ENCODE measurements around the genes MAP2K2, STAP2, LRG1 and MYDGF.

DNA sequence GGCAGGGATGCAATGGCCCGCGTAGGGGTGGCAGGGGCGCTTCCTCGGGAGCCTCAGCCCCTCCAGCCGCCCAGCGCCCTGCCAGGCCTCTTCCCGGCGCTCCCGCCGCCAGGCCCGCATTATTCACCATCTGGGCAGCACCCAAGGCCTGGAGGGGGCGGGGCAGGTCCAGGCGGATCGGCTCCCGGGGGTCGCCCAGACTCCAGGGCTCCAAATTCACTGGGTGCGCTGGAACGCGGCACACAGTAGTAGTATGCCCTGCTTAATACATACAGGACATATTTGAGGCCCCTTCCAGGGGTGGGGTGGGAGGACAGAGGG is 320 bp upstream of the TBXA2R start:
- PRO-cap = bidirectional peak, plus-strand start at position 149 of the sequence, minus-strand start at position 95 of the sequence
- RAMPAGE, long total RNA = no peak
- RRBS = 6% methylated on average over 13 of the region's 19 CpGs

GRCh38 chr19:3607356-3608084 is 845 bp upstream of the TBXA2R start:
- PRO-cap = no peak
- RAMPAGE, long total RNA = no peak
- RRBS = 11% methylated on average over 10 of the region's 22 CpGs

DNA sequence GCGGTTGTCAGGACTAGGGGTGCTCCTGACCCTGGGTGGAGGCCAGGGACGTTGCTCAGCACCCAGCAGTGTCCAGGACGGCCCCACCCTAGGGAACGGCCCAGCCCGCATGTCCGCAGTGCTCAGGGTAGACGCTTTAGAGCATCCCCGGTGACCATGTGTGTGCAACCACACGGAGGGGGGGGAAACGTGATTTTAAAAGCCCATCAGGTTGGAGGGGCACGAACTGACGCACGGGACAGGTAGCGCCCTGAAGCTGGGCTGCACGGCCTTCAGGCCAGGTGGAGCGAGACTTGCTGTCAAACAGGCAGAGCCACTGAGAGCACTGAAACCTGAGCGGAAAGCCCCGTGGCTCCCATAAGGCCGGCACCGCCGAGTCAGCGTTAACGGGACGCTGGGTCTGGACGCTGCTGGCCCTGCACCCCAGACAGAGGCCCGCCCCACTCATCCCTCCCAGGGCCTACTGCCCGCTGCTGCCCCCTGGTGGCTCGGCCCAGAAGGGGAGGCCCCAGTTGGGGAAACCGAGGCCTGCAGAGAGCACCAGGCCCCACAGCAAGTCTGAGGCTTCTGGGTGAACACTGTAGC is 8.2 kb downstream of the CACTIN start:
- PRO-cap = no peak
- RAMPAGE, long total RNA = no peak
- RRBS = no CpG with 5 or more reads among the region's 29 CpGs

GRCh38 chr19:3669725-3669958 is 30.6 kb downstream of the PIP5K1C start:
- PRO-cap = no peak
- RAMPAGE, long total RNA = no peak
- RRBS = 90% methylated on average over 9 of the region's 14 CpGs

- PRO-cap = no peak
- RAMPAGE, long total RNA = no peak
- RRBS = 8% methylated on average over 14 of the region's 48 CpGs
These were observed 1.3 kb downstream of the PIP5K1C start for GRCh38 chr19:3698470-3699814.

DNA sequence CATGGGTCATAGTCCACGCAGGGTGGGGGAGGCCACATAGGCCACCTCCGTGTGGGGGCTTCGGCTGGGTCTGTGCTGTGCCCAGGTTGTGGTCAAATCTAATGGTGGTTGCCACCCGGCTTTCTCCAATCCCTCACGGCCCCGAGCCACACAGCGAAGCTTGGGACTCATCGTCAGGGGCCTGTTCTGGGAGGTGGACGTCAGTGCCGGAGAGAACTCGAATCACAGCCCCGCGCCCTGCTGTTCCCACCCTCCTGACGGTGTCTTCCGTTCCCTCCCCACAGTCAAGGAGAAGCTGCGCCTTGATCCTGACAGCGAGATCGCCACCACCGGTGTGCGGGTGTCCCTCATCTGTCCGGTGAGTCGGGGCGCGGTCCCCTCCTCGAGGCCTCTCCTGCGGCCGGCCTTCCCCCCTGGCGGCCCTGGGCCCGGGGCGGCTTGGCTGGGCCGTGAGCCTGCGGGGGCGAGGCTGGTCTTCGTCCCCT is 25.3 kb downstream of the PIAS4 start:
- PRO-cap = no peak
- RAMPAGE, long total RNA = no peak
- RRBS = 94% methylated on average over 17 of the region's 34 CpGs

DNA sequence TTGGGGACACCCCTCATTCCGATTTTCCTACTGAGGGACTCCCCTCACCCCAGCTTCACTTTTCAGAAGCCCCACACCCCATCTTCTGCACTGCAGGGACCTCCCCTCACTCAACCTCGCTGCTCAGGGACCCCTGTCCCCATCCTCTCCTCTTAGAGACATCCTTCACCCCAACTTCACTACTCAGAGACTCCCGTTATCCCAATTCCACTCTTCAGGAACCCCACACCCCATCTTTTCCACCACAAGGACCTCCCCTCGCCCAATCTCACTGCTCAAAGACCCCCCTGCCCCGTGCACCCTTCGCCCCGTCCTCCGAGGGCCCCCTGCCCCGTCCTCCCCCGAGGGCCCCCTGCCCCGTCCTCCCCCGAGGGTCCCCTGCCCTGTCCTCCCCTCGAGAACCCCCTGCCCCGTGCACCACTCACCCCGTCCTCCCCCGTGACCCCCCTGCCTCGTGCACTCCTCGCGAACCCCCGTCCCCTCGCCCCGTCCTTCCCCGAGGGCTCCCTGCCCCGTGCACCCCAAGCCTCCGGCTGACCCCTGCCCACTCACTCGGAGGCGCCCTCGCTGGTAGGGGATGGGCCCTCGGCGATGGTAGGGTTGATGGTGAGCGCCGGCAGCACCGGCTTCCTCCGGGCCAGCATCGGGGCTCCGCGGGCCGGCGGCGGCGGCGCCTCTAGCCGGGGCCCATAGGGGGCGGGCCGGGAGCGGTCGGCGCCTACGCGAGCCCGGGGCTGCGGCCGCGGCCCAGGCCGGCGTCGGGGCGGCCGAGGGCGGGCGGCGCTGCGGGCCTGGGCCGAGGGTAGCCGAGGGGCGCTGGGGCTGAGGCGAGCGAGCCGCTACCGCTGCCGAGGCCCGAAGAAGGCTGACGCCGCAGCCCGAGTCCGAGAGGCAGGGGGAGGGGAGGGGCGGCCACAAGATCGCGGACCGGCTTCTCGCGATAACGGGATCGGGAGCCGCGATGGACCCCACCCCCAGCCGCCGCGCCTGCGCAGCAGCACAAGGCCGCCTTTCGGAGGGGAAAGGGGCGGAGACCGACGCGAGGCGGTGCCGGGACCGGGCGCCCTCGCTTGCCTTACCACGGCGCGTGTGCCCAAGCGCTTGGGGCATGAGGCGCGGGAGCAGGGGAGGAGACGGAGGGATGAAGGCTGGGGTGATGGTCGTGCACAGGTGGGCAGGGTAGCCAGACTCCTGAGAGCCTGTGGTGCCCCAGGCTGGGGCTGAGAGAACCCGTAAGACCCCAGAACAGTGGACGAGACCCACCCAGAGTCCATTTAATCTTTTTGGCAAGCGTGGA is at the start of gene MAP2K2:
MAP2K2 (minus strand) TSS at position 891 of the 1,297 bp plus-strand sequence.
- PRO-cap = bidirectional peak, plus-strand start at position 1,030 of the sequence, minus-strand start at position 863 of the sequence
- RAMPAGE, long total RNA = no peak
- RRBS = 6% methylated on average over 16 of the region's 112 CpGs

GRCh38 chr19:4158792-4159346 is 5.4 kb downstream of the CREB3L3 start:
- PRO-cap = no peak
- RAMPAGE, long total RNA = no peak
- RRBS = no CpG with 5 or more reads among the region's 12 CpGs

DNA sequence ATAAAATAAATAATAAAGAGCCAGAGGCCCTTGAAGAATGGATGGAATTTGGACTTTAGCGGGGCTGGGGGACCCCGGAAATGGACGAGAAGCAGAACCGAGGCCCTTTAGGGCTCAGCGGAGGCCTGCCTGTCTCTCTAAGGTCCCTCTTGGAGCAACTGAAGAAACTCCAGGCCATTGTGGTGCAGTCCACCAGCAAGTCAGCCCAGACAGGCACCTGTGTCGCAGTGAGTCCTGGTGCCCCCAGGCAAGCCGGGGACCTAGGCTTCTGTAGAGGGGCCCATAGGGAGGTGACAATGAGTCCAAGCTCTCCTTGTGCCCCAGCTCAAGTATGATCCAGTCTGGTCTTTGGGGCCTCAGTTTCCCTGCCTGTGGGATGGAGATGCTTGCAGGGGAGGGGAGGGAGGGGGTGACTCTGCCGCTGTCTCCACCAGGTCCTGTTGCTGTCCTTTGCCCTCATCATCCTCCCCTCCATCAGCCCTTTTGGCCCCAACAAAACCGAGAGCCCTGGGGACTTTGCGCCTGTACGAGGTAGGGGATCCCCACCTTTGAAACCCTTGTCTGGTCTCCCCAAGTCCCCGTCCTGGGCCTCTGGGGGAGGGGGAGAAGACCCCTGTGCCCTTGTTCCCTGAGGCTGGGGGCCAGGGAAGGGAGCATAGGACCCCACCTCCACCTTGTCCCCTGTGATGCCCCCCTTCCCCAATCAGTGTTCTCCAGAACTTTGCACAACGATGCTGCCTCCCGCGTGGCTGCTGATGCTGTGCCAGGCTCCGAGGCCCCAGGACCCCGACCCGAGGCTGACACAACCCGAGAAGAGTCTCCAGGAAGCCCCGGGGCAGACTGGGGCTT is 11.2 kb downstream of the SIRT6 start:
- PRO-cap = no peak
- RAMPAGE, long total RNA = no peak
- RRBS = no CpG with 5 or more reads among the region's 20 CpGs

DNA sequence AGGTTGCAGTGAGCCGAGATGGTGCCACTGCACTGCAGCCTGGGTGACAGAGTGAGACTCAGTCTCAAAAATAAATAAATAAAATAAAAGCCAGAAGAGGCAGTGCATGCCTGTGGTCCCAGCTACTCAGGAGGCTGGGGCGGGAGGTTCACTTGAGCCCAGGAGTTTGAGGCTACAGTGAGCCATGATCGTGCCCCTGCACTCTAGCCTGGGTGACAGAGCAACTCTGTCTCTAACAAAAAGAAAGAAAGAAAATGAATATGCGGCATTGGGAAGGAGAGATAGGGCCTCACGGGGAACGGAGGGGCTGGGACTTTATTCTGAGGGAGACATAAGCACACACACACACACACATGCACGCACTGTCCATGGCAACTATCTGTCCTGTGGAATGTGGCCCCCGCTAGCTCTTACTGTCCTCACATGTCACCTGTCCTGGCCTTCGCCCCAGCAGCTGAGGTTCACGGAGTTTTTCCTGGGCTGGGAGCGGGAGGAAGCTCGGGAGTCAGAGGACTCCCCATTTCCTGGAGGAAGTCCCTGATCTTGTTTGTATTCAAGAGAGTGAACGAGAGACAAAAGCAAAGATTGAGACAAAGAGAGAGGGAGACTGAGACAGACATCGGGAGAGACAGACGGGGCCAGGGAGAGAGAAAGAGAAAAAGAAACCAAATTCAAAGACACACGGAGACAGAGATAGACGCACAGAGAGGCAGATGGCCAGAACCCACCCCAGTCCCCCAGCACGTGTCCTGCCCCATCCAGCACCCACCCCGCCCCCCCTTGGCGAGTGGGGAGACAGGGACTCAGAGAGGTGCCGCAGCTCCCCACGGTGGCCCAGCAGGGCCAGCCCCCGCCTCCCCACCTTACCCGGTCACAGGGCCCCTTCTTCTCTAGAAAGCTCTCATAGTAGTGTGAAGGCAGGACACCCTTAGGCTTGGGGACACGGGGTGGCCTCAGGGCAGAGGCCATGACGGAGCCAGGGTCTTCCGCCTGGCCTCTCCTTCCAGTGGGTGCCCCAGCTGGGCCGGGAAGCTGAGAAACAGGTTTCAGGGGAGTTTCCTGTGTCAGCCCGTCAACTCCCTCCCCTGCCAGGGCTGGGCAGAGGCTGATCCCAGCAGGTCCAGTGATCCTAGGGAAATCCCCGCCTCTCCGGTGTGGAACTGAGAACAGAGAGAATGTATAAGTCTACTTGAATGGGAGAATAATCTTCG is at the start of gene STAP2:
STAP2 (minus strand) TSS at position 1,043 of the 1,211 bp plus-strand sequence.
- PRO-cap = no peak
- RAMPAGE, long total RNA = no peak
- RRBS = 25% methylated on average over 3 of the region's 32 CpGs

- PRO-cap = no peak
- RAMPAGE, long total RNA = no peak
- RRBS = no CpG with 5 or more reads among the region's 31 CpGs
These were observed 24.6 kb downstream of the MPND start for GRCh38 chr19:4367630-4368611.

DNA sequence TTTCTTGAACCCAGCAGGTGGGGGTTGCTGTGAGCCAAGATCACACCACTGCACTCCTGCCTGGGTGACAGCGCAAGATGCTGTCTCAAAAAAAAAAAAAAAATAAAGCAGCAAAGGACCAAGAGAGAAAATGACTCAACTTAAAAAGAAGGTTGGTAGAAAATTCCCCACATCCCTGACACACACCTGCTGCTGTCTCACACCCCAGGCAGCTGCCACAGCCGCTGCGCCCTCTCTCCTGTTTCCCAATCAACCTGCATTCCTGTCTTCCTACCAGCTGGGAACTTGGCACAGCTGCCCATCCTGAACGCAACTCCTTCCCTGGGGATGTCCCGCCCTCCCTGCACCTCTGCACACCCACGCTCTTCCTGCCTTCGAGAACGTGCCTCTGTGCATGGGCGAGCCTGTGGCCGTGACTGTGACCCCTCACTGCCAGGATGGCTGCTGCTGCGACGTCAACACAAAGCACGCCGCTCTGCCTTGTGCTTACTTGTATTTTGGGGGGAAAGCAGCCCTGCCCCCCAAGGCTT is 20.9 kb downstream of the SH3GL1 start:
- PRO-cap = no peak
- RAMPAGE, long total RNA = no peak
- RRBS = no CpG with 5 or more reads among the region's 14 CpGs

- PRO-cap = no peak
- RAMPAGE, long total RNA = no peak
- RRBS = no CpG with 5 or more reads among the region's 25 CpGs
These were observed 12.9 kb downstream of the SH3GL1 start for GRCh38 chr19:4387209-4388020.

- PRO-cap = no peak
- RAMPAGE, long total RNA = no peak
- RRBS = no CpG with 5 or more reads among the region's 31 CpGs
These were observed 690 bp downstream of the SH3GL1 start for GRCh38 chr19:4399531-4400182.

- PRO-cap = no peak
- RAMPAGE, long total RNA = no peak
- RRBS = no CpG with 5 or more reads among the region's 24 CpGs
These were observed 1.5 kb downstream of the PLIN4 start for GRCh38 chr19:4516419-4517542.

DNA sequence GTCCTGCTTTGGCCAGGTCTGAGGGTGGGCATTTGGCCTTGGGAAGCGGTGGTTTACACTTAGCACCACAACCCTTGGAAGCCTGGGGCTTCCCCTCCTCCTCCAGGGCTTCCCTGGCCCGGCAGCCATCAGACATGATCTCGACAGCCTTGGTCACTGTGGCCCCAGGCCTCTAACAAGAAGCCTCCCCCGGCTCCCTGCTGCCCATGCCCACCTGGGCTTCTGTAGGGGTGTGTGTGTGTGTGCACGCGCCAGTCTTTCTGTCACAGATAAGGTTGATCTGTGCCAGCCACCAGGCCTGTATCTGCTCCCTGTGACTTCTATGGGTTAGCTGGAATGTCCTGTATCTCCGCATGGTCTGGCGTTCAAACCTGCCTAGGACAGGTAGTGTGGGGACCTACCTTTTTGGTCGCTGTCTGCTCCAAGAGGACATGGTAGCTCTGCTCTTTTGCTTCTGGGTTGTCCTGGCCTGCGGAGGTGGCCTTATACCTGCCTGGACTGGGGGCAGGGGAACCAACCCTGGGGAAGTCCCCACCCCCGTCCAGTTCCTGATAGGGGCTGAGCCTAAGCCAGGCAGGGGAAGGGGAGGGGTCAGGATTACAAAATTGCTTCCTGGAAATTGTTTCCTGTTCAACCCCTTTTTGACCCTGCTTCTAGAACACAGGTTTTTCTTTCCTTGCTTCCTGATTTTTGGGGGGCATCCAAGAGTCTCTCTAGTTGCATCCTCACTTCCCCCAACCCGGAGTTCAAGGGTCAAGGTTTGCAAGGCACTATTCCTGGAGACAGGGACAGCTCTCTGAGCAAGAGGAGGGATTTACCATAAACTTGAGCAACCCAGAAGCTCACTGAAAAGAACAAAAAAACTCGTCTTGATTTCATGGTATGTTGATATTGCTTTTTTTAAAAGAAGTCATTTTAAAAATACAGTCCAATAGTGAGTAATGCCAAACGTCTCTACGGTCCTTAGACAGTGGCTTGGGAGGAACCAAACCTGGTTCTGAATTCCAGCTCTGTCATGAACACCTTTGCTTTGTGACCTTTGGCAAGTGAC is at the start of gene LRG1:
LRG1 (minus strand) TSS at position 456 of the 1,051 bp plus-strand sequence.
- PRO-cap = no peak
- RAMPAGE, long total RNA = start-site peak on the minus strand centred at position 485 of the sequence, 62 bp wide, 362 and 93 reads in 2 replicates
- RRBS = 35% methylated on average over 3 of the region's 15 CpGs

- PRO-cap = no peak
- RAMPAGE, long total RNA = no peak
- RRBS = 5% methylated on average over 16 of the region's 21 CpGs
These were observed 25.5 kb upstream of the SEMA6B start for GRCh38 chr19:4584949-4585387.

GRCh38 chr19:4653873-4654278 is 14.6 kb downstream of the TNFAIP8L1 start:
- PRO-cap = no peak
- RAMPAGE, long total RNA = no peak
- RRBS = no CpG with 5 or more reads among the region's 7 CpGs

DNA sequence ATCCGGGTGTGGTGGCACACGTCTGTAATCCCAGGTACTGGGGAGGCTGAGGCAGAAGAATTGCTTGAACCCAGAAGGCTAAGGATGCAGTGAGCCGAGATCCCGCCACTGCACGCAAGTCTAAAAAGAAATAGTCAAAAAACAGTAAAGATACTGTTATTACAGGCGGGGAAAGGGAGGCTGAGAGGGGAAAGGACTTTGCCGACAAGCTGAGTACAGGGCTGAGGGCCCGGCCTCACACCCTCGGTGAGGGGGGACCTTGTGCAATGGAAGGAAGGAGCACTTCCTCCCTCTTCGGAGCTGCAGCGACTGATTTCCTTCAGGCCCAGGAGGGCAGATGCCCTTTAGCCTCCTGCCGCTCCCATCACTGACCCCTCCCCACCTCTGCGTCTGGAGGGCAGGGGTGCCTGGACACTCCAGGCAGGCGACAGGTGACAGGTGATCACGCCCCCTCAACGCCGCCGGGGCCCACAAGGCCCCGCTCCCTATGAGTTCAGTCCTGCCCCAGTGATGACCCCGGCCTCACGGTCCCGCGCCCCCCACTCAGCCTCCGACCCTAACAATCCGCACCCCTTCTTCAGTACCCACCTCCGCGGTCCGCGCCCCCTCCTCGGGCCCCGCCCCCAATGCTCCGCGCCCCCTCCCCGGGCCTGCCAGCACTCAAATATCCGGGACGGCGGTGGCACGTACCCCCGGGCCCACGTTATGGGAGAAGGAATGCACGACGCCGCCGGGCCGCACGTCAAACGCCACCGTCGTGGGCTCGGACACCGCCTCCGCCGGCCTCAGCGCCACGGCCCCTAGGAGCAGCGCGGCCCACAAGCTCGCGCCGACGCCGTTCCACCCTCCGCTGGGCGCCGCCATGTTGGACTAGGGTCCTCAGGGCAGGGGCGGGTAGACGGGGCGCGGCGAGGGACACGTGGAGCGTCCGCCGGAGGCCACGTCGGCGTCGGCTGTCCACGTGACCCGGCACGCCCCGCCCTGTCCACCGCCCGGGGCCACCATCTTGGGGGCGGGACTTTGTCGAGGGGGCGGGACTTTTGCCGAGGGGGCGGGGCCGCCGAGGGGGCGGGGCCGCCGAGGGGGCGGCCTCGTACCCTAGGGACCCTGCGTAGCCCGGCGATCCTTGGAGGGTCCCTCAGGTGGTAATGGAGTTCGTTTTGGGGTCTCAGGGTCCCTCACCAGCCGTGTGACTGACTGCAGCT is at the start of gene MYDGF:
MYDGF (minus strand) TSS at position 872 of the 1,205 bp plus-strand sequence.
- PRO-cap = unidirectional peak, minus-strand start at position 872 of the sequence
- RAMPAGE, long total RNA = no peak
- RRBS = 2% methylated on average over 13 of the region's 101 CpGs

- PRO-cap = no peak
- RAMPAGE, long total RNA = no peak
- RRBS = 3% methylated on average over 14 of the region's 91 CpGs
These were observed 629 bp downstream of the FEM1A start for GRCh38 chr19:4791879-4792846.

Data from lung (tissue), 4 donors.